Measurements from ENCODE around the gene TMEM270.

DNA sequence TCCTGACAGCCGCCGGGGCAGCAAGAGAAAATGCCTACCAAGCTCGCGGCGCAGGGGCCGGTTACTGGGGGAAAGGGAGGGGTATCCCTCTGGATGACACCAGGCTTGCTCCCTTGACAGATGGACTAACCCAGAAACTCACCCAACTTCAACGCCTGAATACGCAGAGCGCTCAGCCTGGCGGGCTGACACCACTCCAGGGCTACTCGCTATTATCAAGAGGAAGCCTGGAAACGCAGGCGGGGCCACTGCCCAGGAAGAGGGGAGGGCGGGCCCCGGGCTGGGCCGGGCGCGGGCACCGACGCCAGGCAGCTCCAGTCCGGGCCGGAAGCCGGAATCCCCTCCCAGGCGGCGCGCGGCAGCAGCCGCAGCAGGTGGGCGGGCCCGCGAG lies 596 bp downstream of the BCL7B start:
- RRBS, result 2% methylated on average over 14 of the region's 31 CpGs

GRCh38 chr7:73669211-73669877 lies 1.7 kb downstream of the VPS37D start:
- RRBS, result no CpG with 5 or more reads among the region's 24 CpGs

DNA sequence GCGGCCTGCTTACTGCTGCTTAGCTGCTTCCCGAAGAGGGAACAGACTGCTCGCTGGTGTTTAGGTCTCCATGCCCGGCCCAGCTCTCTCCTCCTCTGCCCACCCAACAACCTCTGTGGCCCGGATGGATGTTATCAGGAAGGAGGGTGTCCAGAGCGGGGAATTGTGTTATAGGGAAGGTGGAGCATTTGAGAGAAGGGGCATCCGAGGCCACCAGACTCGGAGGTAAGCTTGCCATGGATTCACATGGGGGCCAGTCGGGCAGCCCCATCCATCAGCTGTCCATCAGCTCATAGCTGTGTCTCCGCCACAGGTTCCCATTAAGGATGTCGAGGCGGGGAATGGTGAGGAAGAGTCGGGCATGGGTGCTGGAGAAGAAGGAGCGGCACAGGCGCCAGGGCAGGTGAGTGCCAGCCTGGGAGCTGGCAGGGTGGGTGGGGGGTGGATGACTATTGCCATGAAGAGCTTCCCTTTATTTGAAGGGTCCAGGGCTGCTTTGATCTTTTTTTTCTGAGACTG lies 14.0 kb downstream of the BUD23 start:
- RRBS, result no CpG with 5 or more reads among the region's 15 CpGs

DNA sequence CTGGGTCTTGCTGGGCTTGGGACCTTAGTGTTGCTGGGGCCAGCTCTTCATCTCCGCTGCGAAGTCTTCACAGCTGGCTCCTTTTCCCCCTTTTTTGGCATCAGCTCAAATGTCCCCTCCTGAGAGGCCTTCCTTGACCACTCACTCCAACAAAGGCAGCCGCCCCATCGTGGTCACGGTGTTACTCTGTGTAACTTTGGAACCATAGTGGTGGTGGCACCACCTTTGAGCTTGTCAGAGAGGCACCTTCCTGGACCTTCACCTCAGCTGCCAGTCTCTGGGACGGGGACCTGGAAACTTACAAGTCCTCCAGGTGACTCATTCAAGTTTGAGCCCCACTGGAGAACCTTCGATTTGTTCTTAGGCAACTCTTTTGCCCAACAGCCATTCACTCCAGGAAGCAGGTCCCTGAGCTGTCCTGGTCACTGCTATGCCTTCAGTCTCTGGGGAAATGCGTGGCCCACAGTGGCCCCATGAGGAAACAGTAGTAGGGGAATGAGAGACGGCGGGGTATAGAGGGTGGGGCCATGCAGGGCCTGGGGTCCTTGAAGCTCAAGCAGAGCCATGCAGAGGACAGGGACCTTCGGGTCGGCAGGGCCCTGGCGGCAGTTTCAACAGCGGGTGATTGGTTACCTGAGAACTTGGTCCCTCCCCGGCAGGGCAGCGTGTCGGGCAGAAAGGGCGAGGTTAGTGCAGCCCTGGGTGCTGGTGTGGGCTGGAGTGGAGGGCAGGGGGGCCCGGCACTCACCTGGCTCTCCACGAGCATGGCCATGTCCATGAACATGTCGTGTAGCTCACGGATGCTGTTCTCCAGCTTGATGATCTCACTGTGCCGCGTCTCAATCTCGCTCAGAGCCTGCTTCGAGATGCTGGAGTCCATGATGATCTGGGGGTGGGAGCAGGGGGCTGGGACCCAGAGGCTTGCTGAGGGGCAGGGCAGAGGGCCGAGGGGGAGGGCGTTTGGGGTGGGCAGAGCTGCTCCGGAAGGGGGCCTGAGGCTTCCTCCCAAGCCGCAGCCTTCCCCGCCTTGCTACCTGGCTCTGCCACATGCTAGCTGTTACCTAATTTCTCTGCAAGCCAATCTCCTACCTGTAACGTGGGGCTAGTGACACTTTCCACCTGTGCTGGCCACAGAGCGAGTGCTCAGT lies 17.0 kb downstream of the STX1A start:
- RRBS, result 88% methylated on average over 5 of the region's 33 CpGs

DNA sequence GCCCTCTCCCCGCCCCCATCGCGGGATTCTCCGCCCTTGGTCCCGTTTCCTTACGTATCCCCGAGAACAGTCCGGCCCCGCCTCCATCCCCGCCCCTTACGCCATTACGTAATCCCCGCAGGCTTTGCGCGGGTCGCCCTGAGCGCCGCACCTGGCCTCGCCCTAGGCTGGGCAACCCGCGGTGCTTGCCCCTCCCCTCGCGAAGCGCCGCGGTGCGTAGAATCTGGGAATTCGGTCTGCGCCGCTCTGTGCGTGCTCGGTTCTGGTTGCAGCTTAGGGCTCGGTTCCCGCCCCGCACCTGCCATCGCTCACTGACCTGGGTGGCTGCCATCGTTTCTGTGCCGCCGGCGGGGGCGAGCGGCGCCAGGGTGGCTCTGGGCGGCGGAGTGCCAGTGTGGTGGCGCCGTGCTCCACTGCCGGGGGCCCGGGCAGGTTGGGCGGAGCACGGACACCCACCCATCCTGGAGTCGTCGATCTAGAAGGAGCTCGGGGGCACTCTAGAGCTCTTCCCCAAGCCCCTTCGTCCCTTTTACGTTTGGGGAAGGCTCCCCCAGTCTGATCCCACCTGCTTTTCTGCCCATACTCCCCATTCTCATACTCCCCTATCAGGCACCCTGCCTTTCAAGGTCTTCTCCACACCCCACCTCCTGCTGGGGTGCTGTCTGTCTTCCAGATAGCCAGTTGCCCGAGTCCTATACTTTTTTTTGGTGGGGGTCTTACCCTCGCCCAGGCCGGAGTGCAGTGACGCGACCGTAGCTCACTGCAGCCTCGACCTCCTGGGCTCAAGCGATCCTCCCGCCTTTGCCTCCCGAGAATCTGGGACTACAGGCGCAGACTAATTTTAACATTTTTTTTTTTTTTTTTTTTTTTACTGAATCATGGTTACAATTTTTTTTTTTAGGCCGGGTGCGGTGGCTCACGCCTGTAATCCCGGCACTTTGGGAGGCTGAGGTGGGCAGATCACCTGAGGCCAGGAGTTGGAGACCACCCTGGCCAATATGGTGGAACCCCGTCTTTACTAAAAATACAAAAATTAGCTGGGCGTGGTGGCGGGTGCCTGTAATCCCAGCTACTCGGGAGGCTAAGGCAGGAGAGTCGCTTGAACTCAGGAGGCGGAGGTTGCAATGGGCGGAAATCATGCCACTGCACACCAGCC lies 674 bp upstream of the ABHD11 start:
- RRBS, result 1% methylated on average over 9 of the region's 78 CpGs

DNA sequence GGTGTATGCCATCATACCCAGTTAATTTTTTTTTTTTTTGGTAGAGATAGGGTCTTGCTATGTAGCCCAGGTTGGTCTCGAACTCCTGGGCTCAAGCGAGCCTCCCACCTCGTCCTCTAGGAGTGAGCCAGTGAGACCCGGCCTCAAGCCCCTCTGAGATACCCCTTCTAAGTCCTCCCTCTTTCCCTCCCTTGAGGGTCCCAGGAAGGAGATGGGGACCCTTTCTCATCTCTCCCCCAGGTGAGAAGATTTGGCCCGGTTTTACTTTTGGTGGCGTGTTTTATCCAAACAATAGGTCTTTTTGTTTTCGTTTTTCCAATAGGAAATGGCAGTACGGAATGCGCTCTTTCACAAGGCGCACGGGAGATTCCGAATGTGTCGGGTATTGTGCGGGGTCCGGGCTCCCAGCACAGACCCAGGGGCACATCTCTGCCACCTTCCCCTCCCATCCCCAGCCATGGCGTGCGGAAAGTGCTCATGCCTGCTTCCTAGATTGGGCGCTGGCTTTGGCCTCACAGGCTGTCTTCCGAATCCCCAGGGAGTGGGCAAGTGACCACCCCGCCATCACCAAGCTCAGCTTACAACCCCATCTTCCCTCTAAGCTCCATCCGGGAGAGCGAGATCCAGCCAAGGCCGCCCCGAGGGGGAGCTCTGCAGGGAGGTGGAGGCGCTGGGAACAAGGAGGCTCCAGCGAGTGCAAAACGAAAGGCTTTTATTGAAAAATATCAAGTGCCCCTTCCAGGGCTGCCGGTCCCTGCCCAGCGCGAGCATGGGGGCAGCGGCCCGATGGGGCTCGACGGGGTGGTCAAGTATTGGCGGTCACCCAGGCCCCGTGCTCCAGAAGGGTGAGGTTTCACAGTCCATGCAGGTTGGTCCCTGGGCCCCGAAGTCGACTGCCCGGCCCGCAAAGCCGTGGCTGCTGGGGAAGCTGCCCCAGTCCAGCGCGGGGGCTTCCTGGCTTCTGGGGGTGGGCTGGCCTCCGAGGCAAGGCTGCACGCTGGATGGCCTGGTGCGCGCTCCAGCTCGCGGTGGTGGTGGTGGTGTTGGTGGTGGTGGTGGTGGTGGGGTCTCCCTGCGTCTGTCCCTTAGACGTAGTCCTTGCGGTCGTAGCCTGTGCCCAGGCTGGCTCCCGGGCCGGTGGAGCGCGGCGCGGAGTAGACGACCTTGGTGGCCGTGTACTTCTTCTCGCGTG lies 1.4 kb downstream of the CLDN3 start:
- RRBS, result no CpG with 5 or more reads among the region's 63 CpGs

GRCh38 chr7:73829233-73829839 lies 1.5 kb upstream of the CLDN4 start:
- RRBS, result no CpG with 5 or more reads among the region's 10 CpGs

DNA sequence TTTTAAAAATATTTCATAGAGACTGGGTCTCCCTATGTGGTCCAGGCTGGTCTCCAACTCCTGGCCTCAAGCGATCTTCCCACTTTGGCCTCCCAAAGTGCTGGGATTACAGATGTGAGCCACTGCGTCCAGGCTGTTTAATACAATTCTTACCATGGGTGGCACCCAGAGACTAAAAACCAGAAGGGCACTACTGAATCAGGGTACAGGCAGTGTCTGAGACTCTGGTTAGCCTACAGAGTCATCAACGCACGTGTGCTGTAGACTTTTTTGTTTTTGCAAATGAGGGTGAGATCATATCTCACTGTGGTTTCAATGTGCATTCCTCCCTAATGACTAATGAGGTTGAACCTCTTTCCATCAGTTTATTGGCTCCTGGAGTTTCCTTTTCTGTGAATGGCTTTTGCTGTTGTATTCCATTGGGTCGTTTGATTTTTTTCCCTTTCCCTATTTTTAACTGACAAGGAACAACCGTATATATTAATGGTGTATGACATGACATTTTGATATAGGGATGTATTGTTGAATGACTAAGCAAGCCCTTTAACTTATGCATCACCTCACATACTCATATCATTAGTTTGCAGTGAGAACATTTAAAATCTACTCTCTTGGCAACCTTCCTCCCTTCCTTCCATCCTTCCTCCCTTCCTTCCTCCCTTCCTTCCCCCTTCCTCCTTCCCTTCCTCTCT lies 9.2 kb upstream of the METTL27 start:
- RRBS, result no CpG with 5 or more reads among the region's 6 CpGs

DNA sequence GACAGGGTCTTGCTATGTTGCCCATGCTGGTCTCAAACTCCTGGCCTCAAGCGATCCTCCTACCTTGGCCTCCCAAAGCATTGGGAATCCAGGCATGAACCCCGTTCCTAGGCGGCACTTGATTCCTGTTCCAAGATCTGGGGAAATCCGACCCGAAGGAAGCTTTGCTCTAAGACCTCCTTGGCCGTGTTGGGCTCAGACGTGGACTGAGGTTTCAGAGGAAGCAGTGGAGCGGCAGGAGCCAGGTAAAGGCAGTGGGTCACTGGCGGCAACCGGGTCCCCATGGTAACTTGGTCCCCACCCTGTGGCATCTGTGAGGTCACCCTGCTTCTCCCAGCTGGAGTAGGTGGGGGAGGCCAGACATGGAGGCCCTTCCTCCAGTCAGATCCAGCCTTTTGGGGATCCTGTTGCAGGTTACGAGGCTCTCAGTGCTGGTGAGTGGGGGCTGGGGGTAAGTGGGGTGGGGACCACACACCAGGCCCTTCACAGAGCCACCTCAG lies at the start of gene TMEM270:
TMEM270 (plus strand) TSS at position 327 of the 500 bp plus-strand sequence.
- RRBS, result 74% methylated on average over 1 of the region's 11 CpGs

DNA sequence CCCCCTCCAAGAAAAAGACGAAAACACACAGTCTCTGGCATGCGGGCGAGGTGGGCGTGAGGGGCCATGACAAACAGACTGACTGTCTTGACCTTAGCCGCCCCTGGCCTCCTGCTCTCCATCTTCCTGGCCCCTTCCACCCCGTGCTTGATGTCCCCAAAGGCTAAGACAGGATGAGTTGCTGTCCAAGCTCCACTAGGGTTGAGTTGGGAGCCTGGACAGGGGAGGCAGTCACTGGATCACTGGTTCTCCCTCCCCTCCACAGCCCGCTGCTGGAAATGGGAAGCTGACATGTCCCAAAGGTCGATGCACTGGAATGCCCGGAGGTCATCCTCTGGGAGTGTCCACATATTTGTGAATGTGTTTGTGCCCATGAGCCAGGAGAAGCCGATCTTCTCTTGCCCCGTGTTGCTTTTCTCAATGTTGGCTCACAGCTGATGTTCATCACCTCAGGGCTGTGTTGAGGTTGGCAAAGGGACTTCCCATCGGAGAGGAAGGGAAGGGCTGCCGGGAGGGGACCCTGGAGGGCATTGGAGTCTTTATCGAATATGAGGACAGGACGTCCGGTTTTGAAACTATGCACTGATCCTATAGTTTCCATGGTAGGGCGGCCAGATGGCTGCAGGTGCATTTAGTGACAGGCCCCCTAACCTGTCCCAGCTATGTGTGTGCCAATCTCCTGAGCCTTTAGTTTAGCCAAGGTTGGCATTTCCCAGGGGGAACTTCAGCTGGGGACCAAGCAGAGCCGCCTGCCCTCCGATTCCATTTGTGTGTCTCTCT lies 19.5 kb downstream of the TMEM270 start:
- RRBS, result 6% methylated on average over 4 of the region's 19 CpGs

- RRBS, result no CpG with 5 or more reads among the region's 8 CpGs
These were observed 32.6 kb downstream of the TMEM270 start for GRCh38 chr7:73893624-73893895.

DNA sequence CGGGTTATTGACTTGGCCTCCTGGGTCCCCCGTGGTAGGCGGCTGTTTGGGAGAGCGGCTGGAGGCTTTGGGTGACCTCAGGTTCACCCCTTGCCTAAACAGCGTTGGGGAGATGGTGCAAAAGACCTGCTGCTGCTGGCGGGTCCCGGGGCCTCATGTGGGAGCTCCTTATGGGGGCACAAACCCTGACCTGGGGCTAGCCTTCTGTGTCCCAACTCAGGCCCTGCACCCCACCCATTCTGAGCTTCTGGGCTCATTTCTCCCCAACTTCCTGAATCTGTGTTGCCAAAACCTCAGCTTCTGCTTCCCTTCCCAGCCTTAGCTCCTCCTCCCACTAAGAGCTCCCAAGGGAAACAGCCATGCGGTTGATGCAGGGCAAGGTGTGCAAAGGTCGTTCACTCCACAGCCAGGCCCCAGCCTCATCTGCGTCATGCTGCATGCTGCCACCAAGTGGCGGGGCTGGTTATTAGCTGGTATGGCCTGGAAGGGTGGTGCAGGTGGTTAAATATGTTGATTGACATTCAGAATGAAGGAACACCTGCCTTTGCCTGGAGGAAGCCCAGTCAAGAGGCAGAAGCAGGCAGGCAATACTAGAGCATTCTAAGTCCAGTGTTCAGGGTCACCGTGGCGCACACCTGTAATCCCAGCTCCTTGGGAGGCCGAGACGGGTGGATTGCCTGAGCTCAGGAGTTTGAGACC lies 49.0 kb upstream of the ELN start:
- RRBS, result no CpG with 5 or more reads among the region's 15 CpGs

GRCh38 chr7:74053464-74053945 lies 25.5 kb downstream of the ELN start:
- RRBS, result no CpG with 5 or more reads among the region's 2 CpGs

DNA sequence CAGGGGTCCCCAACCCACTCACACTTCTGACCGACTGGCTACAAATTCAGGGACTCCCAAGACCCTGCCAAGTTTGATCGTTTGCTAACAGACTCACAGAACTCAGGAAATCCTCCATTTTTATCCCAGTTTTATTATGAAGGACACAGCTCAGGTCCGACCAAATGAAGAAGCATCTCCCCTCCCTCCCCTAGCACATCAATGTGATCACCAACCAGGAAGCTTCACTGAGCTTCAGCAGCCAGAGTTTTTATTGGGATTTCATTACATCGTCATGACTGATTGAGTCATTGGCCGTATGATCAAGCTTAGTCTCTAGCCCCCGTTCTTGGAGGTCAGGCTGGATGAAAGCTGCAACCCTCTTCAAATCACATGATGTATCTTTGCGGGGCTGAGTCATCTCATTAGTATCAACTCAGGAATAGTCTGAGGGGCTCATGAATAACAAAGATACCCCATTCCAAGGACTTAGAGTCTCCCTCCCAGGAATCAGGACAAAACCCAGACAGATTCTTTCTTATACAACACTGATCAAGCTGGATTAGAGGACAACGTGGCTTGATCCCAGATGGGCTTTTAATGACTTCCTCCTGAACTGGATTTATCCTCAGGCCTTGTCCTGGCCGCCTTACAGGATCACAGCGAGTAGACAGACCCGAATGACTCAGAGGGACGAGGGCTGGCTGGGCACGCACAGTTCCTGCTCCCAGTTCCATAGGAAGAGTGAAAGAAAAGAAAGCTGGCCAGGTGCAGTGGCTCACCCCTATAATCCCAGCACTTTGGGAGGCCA lies 14.4 kb downstream of the LIMK1 start:
- RRBS, result no CpG with 5 or more reads among the region's 13 CpGs

GRCh38 chr7:74178395-74178935 lies 4.3 kb downstream of the EIF4H start:
- RRBS, result no CpG with 5 or more reads among the region's 13 CpGs

GRCh38 chr7:74189183-74190031 lies 15.3 kb downstream of the EIF4H start:
- RRBS, result no CpG with 5 or more reads among the region's 14 CpGs

DNA sequence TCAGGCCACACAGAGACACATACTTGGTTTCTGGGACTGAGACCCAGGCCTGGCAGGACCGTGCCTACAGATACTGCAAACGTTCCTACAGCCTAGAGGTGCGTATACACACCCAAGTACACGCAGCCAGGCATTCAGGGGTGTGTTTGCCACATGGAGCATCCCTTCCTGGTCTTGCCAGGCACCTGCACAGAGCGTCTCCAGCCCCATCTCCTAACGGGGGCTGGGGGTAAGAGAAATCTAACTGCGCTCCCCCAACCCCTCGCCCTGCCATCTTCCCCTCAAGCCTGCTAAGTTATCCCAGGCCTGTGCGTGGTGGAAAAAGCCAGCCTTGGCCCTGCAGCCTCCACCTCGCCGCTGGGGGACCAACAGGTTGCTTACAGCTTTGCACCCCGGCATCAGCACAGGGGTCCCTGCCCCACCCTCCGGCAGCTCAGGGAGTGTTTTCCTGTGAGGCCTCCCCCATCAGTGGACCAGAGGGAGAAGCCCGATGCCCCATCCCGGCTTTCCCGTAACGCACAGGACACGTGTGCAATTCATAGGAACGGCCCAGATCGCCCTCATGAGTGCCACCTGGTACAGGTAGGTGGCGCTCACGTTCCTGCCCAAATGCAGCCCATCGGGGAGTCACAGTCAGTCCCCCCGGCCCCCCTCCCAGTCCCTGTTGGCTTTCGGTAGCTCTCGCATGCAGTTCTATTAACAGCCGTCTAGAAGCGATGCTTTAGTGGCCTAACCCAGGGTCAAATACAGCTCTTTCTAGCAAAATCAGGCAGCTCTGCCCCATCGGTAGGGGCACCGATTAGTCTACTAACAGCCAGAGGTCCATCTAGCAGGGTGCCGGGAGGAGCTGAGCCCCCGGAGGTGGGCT lies 48.6 kb upstream of the GTF2IRD1 start:
- RRBS, result 56% methylated on average over 4 of the region's 32 CpGs

DNA sequence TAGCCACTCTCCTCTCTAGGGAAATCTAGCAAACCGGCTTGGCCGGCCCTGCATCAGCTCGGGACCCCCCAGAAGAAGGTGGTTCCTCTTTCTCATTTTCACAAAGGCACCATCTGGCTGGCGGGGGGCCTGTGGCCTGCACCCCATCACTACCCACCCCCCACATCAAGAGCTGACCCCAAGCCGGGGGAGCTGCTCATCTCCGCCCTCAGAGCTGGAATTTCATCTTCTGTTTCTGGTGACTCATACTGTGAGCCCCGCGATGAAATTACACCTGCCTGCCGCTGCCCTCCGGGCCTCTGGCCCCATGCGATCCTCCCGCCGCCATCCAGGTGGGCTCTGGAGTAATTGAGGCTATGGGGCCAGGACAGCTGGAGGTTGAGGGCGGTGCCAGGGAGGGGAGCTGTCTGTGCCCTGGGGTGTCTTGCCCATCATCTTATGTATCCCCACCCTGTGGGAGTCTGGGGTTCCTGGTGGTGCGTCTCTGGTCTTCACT lies 8.9 kb downstream of the GTF2IRD1 start:
- RRBS, result no CpG with 5 or more reads among the region's 15 CpGs

DNA sequence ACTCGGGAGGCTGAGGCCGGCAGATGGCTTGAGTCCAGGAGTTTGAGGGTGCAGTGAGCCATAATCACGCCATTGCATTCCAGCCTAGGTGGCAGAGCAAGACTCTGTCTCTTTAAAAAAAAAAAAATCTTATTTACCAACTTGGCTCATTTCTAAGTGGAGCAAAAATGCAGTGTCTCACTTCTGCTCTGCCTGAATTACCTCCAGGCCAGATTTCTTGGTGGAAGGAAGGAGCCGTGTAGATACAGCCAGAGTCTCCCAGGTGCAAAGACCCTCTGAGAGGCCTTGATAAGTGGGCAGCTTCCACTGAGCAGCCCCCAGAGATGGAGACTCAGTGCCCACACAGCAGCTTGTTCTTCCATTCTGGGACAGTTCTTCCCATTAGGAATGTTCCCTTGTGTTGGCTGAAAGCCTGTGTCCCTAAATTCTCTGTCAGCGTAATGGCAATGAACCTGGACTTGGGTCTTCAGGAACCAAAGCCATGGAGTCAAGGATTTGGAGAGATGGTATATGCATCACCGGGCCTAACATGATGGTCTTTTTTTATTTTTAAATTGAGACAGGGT lies 30.1 kb downstream of the GTF2IRD1 start:
- RRBS, result no CpG with 5 or more reads among the region's 6 CpGs

GRCh38 chr7:74498934-74499713 lies 45.4 kb downstream of the GTF2IRD1 start:
- RRBS, result no CpG with 5 or more reads among the region's 7 CpGs

Data from epithelial cell of esophagus (primary cell).